ENCODE measurements around a stretch of chr15.

DNA sequence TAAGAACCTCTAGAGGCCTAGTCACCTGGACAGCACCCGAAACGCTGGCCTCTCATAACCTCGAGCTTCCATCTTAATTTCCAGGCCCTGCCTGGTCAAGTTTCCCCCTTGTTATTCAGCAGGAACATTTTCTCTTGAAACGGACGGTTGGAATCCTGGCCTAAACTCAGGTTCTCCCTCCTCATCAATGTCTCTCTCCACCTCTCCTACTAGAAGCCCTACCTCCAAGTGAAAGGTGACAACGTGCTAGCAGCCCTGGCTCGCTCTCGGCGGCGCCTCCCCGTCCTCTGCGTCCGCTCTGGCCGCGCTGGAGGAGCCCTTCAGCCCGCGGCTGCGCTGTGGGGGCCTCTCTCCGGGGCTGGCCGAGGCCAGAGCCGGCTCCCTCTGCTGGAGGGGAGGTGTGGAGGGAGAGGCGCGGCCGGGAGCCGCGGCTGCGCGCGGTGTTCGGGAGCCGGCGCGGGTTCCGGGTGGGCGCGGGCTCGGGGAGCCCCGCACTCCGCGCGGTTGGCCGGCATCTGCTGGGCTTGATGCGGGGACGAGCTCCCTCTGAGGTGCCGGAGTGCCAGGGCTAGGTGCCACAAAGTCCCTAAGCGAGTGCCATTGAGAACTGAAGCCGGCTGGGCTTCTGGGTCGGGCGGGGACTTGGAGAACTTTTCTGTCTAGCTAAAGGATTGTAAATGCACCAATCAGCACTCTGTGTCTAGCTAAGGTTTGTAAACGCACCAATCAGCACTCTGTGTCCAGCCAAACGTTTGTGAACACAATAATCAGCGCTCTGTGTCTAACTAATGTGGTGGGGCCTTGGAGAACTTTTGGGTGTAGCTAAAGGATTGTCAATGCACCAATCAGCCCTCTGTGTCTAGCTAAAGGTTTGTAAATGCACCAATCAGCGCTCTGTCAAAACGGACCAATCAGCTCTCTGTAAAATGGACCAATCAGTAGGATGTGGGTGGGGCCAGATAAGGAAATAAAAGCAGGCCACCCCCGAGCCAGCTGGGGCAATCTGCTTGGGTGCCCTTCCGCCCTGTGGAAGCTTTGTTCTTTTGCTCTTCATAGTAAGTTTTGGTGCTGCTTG is 84.8 kb upstream of the ARRDC4 start:
- RRBS: 79% methylated on average over 9 of the region's 56 CpGs

DNA sequence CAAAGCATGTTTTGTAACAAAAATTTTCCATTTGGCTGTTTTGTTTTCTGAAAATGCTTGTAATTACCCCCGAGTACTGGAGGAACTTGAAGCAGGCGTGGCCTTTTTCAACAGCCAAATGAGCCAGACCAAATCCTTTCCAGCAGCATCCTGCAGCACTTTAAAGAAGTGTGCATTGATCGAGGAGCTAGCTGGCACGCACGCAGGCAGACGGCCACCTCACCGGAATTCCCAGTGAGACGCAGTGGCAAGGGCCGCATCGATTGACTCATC is 234.3 kb upstream of the IGF1R start:
- RRBS: no CpG with 5 or more reads among the region's 10 CpGs

- RRBS: 1% methylated on average over 8 of the region's 46 CpGs
Observed at GRCh38 chr15:98428296-98428991, 219.9 kb upstream of the IGF1R start.

DNA sequence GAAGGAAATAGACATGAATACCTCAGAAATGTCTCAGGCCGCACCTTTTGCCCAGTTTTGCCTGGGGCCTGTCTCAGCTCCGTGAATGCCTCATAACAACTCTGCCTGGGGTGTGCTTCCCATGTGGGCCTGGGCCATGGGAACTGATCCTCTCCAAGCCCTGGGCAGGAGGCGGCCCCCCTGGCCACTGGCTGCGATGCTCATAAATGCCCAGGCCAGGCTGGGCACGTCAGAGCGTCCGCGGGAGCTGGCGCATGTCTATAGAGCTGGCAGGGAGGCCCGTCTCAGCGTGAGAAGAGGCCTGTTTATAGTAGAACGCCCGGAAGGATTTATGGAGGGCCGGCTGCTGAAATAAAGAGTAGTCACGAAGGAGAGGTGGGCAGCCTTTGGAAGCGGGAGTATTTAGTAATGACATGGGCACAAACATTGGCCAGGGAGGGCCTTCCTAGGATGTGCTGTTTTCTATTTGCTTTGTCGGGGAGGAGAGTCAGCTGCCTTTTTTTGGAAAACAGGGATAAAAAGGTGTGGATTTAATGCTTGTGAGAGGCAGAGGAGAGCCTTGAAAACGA is 85.9 kb upstream of the IGF1R start:
- RRBS: no CpG with 5 or more reads among the region's 18 CpGs

- RRBS: no CpG with 5 or more reads among the region's 28 CpGs
Observed at GRCh38 chr15:98649998-98650229, 1.6 kb downstream of the IGF1R start.

DNA sequence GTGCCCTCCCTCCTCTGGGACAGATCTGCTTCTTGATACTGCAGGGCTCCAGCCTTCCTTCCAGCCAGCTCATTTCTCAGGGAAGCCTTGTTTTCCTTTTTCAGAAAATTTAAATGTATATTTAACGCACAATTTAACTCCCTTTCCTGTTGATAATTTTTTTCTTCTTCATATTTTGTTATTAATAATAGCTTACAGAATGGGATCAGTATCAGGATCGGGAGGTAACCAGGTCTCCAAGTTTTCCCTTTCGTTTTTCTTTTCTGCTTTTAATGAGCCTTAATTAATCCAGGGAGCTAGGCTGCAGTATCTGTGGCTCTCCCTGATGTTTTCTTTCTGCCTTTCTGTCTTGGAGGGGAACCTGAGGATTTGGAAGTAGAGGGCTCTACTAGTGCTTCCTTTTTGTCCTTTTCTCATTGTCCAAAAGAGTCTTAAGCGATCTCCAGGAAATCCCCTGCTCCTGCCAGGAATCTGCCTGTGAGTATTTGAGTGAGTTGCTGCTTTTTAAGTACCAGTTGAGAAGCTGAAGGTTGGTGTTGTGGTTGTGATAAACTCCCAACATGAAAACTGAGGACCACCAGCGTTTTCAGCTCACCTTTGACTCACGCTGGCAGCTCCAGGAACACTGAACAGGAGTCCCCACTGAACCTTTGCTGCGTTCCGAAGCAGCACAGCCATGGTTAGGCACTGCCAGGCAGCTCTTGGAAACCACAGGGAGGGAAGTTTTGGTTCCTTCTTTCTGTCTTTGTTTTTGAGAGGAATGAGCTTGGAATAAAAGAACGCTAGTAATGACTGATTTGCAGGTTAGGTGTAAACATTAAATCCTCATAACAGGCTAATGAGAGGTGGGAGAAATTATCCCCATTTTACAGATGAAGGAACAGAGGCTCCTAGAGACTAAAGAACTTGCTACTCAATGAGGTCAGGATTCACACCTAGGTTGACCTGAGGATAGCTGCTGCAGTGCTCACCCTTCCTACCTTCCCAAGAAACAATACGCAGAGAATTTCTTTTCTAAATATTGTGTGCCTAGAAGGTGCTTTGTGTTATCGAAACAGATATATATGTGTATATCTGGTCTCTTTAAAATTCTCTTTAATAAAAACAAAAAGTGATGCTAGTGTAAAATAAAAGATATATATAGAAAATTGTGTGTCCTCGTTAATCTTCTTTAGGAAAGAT is 106.0 kb downstream of the IGF1R start:
- RRBS: no CpG with 5 or more reads among the region's 12 CpGs

- RRBS: no CpG with 5 or more reads among the region's 8 CpGs
Observed at GRCh38 chr15:98769750-98770343, 121.5 kb downstream of the IGF1R start.

GRCh38 chr15:98776662-98777231 is 128.4 kb downstream of the IGF1R start:
- RRBS: no CpG with 5 or more reads among the region's 15 CpGs

DNA sequence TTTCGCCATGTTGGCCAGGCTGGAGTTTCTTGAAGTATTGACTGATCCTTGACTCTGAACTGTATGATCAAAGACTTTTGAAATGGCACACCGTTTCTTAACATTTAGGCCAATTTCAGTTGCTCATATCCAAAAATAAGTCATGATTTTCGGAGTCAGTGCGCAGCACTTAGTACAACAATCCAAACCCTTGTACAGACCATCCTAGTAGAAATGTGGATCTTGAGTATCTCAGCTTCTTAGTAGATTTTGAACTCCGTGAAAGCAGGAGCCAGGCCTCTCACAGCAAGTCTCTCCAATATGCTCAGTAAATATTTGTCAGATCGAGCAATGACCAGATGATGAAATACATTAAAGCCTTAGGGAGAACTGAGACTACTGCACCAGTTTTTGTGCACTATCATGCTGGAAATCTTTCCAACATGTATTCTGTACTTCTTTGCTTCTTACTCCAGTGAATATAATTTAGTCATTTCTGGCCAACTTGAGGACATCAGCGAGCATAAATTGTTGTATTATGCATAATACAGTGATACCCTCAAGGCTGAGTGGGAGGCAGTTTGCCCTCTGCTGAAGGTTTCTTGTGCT is 147.4 kb downstream of the PGPEP1L start:
- RRBS: no CpG with 5 or more reads among the region's 7 CpGs

DNA sequence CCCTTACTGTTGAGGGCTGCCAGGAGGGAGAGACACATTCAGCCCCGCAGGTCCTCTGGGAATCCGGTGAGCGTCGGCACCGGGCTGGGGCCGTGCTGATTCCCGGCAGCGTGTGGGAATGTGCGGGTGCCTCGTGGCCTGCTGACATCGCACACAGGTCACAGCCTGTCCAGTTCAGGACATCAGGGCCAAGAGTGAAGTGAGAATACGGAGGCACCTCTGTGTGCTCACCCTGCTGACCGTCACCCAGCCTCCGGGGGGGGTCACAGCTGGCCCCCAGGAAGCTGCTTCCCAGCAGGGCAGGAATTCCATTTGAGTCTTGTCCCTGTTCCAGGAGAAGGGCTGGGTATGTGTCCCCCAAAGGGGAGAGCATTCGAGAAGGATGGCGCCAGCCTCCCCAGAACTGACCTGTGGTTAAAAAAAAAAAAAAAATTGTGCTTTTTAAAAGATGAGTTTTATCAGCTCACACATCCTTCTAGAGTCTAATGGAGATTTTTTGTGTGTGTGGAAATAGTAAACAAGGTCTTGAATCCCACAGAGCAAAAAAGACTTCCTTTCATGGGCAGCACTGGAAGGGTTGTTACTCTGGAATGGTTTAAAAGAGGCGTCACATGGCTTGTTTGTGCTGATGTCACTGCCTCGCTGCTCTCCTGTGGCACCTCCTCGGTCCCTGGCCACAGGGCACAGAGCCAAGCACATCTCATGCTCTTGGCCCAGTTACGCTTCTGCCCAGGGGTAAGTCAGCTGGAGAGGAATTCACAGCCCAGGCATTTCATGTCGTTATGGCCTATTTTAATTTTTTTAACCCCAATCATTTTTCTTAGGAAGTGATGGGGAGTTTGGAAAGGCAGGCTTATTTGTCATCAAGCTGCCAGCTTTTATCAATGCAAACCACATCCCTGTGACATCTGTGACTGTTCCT is 53.4 kb downstream of the PGPEP1L start:
- RRBS: no CpG with 5 or more reads among the region's 21 CpGs

DNA sequence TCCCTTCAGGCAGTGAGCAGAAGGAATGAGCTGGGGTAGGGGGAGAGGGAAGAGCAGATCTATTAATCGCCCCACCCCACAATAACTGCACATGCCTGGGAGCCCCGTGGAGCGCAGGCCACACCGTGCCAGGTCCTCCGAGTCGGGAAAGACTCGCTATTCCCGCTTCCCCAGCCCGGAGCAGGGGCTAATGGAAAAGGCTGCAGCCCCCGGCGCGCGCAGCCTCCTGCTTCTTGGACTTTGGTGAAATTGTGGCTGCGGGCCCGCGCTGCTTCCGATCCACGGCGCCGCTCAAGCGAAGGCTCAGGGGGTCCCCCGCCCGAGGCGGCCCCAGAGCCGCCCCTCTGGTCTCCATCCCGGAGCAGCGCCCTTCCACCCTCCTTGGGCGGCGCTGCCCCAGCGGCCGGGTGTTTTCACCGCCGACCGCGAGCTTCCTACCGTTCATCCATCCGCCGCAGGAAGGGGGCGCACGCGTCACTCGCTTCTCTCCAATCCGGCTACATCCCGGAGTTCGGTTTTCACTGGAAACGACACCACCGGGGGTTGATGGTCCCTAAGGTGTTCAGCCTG is 4.5 kb upstream of the SYNM start:
- RRBS: 3% methylated on average over 16 of the region's 47 CpGs

- RRBS: no CpG with 5 or more reads among the region's 3 CpGs
Observed at GRCh38 chr15:99121255-99121454, 16.3 kb downstream of the SYNM start.

DNA sequence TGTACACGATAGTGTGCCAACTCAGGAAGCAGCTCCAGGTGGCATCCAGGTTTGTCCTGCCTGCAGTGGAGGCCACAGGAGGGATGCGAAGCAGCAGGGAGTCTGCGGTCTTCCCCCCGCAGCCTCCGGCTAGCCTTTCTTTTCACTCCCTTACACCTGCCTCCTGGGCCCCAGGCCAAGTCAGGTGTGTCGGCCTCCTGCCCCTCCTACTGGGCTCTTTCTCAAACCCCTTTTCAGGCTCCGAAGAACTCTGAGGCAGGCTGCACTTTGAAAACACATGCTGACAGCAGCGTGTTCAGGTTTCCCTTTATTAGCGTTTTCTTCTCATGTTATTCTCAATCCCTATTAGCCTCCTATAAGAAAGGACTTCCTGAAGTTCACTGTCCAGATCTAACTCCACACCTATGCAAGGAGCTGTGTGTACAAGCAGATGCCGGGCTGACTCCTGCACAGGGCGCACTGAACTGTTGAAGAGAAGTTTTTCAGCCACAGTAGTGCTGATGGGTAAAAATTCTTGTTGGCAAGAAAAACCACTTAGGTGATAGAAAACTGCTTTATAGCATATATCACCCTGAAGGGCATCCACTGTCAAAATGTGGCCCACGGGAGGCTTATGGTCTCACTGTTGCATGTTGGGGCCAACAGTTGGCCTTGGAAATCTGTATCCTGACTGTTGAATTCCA is 32.5 kb downstream of the SYNM start:
- RRBS: no CpG with 5 or more reads among the region's 12 CpGs

- RRBS: no CpG with 5 or more reads among the region's 31 CpGs
Observed at GRCh38 chr15:99486045-99486911, 79.5 kb upstream of the MEF2A start.

GRCh38 chr15:99610269-99610646 is 44.5 kb downstream of the MEF2A start:
- RRBS: no CpG with 5 or more reads among the region's 4 CpGs

GRCh38 chr15:99723729-99724635 is 9.3 kb downstream of the LYSMD4 start:
- RRBS: no CpG with 5 or more reads among the region's 18 CpGs

GRCh38 chr15:100114020-100114455 is 227.7 kb downstream of the ADAMTS17 start:
- RRBS: no CpG with 5 or more reads among the region's 8 CpGs

GRCh38 chr15:100573113-100573896 is 28.7 kb downstream of the LINS1 start:
- RRBS: no CpG with 5 or more reads among the region's 7 CpGs

DNA sequence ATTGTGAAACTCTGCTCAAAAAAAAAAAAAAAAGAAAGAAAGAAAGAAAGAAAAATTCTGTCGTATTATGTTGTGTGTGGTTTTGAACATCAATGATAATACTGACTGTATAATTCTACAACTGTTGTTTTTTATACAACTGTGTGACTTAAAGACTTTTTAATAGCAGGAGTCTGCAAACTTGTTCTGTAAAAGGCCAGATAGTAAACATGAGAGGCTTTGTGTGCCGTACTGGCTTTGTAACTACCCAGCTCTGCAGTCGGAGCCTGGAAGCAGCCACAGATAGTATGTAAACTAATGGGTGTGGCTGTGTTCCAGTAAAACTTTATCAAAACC is 11.8 kb downstream of the ASB7 start:
- RRBS: no CpG with 5 or more reads among the region's 3 CpGs

- RRBS: 28% methylated on average over 26 of the region's 73 CpGs
Observed at GRCh38 chr15:100880226-100881055, 810 bp downstream of the ALDH1A3 start.

All from GM12891 (cell line).